GM19240 (cell line): ENCODE measurements around the genes ACIN1, SLC7A8, DCAF11 and RNF31.

DNA sequence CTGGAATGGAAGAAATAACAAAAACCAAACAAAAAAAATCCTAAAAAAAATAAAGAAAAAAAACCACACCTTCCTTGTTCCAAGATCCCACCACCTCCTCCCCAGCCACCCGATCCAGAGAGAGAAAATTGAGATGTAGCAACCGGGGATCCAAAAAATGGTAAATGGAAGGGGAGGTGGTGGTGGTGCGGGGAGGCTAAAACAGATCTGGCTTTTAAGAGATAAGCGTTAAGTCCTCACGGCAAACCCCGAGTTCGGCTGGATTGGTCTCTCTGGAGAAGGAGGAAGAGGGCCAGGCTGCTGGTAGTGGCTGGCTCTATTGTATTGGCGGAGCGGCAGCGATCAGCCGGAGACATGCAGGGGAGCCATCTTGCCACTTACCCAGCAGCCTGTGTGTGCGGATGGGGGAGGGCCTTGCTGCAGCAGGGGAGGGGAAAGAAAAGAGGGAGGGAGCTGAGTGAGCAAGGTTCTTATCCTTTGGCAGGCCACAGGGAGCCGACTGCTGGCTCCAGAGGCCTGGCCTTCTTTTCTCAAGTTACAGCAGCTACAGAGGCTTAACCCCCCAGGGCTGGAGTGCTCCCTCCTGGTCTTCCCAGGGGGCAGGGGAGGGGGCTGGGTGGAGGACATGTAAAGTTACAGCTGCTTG, 14.0 kb upstream of the CDH24 start:
- RRBS, result no CpG with 5 or more reads among the region's 13 CpGs

GRCh38 chr14:23089763-23090253, 5.1 kb downstream of the ACIN1 start:
- RRBS, result no CpG with 5 or more reads among the region's 10 CpGs

DNA sequence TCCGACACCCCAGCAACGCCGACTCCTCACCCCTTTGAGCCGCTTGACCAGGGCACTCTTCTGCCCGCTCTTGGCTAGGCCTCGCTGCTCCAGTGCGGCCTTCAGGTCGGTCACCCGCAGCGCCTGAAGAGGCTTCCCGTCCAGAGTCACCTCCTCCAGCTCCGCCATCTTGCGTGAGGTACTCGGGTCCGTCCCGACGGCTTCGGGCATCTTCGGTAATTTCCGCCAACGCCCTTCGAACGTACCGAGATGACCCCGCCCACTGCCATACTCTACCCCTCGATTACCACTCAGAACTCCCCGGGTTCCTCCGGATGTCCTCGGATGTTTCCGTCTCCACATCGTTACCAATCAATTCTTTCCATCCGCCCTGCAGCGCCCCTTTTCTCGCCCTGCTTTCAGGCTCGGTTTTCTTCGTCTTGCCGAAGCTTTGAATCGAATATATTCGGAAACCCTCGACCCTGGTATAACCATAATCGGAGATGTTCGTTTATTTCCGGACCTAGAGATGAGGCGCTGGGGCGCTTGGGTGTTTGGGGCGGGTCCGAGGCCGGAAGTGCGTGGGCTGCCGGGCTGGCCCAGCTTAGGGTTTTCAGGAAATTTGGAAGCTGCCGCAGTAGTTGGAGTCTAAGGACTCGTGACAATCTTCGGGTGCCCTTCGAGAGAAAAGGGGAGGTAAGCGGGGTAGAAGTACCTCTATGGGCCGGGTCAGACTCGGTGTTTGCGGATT, at the start of gene ACIN1:
Gene ACIN1, minus strand, starts transcription at position 192 of the 730 bp plus-strand sequence.
- RRBS, result 3% methylated on average over 6 of the region's 58 CpGs

DNA sequence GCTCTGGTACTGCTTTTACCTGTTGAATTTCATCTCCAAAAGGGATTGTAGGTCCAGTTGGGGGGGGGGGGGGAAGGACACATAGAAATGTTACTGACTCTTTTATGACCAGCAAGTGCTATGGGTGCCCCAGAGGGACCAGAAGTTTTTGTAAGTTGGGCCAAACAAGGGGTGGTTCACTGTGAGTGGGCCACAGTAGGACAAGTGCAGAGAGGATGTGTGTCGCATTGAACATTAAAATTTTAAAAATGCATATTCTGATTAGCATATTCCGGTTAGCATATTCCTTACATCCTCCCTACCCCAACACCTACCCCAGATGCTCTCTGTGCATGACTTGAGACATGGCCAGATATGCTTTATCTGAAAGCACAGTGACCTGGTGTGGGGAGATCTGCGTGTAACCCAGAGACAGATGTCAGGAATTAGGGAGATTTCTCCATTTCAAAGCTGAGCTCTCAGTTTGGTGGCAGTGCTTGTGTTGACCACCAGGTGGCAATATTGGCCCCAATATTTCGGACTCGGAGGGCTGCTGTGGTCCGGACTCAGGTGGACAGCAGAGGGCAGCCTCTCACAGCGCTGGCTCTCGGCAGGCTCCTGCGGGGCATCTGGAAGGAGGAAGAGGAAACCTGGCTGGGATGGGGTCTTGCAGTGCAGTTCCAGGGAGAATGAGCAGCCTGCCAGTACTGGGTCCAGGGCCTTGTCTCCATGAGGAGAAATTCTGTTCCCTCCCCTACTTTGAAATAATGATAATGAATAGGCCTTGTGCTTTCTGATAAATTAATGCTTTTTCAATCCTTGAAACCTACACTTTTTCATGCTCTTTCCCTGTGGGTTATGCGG, 1.6 kb upstream of the CEBPE start:
- RRBS, result no CpG with 5 or more reads among the region's 10 CpGs

- RRBS, result no CpG with 5 or more reads among the region's 34 CpGs
Measured at GRCh38 chr14:23183048-23184199, at the start of gene SLC7A8. Gene SLC7A8 (minus strand): TSS chr14:23183660.

DNA sequence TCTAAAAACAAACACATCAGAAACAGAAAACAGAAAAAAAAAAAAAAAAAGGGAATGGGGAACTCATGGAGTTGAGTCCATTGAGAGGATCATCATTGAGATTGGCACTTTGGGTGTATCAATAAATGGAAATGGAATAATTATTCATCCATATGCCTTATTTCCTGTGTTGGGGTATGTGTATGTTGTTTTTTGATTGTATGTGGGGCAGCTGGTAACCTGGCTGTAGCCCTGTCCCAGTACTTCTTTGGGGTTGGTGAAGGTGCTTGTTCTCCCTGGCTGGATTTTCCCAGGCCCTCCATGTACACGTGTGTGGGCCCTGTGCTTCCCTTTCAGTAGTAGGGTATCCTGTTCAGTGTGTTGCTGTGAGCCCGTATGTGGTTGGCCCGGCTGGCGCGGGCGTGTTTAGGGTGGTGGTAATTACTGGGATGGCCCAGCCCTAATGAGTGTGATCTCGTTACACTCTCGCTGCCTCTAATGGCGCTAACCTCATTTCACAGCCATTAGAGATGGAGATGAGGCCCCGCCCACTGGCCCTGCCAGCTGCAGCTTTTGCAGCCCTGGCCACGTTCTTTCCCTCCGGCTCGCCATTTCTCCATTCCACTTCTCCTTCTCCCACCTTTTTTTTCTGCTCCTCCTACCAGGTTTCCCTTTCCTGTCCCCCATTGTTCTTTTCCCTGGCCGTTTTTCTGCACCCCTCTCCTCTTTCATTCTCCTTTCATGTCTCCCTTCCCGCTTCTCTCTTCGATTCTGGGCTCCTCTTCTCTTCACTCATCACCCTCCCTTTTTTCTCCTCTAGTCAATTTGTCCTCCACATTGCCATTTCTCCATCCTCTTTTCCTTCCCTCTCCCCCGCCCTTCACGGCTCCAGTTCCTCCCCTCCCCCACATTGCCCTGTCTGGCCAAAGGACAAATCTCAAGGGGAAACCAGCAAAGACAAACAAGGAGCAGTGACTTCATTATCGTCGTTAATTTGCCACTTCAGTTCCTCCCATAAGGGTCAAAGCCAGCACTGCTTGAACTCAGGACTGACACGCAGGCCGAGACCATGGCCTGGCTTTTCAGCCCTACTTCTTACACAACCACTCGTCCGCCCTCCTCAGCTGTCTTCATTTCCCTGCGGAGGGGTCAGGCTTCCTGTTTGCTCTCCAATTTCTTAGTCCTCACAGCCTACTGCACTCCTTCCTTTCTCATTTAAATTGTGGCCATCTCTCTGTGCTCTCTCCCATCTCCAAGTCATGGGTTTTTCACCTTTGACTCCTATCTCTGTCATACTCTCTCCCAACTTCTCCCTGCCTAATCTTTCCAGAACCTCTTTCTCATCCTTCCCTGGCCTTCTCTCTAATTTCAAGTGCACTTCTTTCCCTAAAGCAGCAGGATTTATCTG, 6.8 kb downstream of the ZFHX2 start:
- RRBS, result no CpG with 5 or more reads among the region's 25 CpGs

- RRBS, result no CpG with 5 or more reads among the region's 4 CpGs
Measured at GRCh38 chr14:23581507-23581812, 2.9 kb upstream of the JPH4 start.

DNA sequence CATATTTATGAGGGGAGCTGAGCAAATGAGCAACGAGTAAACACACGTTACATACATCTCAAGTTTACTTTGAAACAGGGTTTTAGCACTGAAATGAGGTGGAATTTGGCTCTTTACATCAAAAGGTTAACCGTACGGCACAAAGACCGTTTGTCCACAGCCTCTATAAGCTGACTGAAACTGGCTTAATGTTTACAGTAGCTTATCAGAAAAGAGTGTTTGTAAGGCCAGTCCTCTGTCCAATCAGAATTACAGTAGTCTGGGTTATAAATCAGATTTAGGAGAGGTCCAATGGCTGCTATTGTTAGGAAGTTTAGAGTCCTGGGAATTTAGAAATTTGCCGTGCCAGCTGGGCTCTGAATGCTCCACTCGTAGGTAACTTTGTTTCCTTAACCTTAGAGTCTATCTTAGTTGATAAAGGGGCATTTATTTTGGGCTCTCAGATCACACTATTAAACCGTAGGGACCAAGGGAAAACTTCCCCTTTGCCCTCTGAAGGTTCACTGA, 69.5 kb upstream of the DHRS4 start:
- RRBS, result no CpG with 5 or more reads among the region's 8 CpGs

GRCh38 chr14:24114548-24115096, at the start of gene DCAF11:
Gene DCAF11 (plus strand): TSS chr14:24114777.
- RRBS, result 2% methylated on average over 9 of the region's 47 CpGs

- RRBS, result no CpG with 5 or more reads among the region's 30 CpGs
Measured at GRCh38 chr14:24115097-24115897, 548 bp upstream of the NRL start.

GRCh38 chr14:24147416-24147901, at the start of gene RNF31:
Gene RNF31 (plus strand): TSS chr14:24147498.
- RRBS, result 2% methylated on average over 32 of the region's 45 CpGs

DNA sequence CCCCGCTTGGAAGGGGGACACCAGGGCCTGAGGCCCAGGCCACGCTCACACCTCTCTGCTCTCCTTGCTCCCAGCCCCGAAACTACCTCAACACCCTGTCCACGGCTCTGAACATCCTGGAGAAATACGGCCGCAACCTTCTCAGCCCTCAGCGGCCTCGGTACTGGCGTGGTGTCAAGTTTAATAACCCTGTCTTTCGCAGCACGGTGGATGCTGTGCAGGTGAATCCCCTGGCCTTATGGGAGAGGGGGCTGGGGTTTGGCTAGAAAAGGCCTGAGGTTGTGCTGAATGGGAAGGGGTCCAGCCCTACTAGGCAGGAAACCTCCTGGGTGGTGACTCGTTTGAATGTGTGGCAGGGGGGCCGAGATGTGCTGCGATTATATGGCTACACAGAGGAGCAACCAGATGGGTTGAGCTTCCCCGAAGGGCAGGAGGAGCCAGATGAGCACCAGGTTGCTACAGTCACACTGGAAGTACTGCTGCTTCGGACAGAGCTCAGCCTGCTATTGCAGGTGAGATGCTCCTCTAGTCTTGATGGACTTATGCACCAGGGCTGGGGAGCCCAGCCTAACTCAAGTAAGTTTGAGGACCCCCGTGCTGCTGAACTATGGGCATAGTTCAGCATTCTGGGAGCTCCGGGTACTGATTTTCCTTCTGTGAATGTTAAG, 738 bp downstream of the RNF31 start:
- RRBS, result no CpG with 5 or more reads among the region's 18 CpGs

- RRBS, result no CpG with 5 or more reads among the region's 7 CpGs
Measured at GRCh38 chr14:24177614-24178109, 5.8 kb downstream of the REC8 start.

- RRBS, result no CpG with 5 or more reads among the region's 16 CpGs
Measured at GRCh38 chr14:24243255-24243916, 963 bp upstream of the TINF2 start.

- RRBS, result no CpG with 5 or more reads among the region's 9 CpGs
Measured at GRCh38 chr14:24296502-24297228, 2.9 kb downstream of the DHRS1 start.

- RRBS, result no CpG with 5 or more reads among the region's 16 CpGs
Measured at GRCh38 chr14:24305026-24306212, 2.4 kb downstream of the CIDEB start.

DNA sequence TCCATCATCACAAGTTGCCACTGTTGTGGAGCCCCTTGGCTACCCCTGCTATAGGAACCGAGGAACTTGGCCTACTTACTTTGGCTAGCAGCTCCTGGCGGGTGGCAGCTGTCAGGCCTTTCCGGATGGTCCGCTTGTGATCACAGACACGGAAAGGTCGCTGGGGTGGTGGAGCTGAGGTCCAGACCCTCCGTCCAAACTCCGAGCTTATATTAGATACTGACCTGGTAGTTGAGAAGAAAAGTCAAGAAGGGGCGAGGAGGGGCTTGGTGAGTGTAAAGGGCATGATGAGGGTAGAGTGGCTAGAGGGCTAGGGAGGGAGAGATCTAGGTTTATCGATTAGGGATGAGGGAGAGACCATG, 504 bp downstream of the CIDEB start:
- RRBS, result no CpG with 5 or more reads among the region's 10 CpGs

DNA sequence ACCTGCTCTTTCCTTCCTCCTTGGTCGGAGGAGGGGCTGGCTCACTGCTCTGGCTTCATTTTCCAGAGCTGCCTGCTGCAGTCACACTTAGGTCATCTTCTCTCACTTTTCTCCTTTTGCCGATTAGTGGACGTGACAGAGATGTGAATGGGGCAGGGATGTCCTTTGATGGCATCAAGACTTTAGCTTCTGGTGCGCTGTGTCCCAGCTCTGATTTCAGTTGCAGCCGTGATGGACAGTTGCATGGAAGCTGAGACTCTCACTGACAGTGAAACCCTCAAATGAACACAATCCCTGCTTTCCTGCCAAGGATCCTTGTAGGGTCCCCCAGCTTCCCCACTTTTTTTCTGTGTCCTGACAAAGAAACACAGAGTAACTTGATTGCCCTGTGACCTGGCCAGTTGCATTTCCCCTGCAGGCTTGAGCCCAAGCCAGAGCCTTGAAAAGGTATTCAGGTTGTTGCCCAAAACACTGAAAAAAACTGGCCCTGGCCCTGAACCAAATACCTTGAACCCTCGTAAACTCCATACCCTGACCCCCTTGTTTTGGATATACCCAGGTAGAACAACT, 785 bp upstream of the CIDEB start:
- RRBS, result no CpG with 5 or more reads among the region's 6 CpGs

- RRBS, result no CpG with 5 or more reads among the region's 6 CpGs
Measured at GRCh38 chr14:24337071-24337589, 2.3 kb upstream of the ADCY4 start.